ENCODE results near the genes PIK3CA, MFN1 and DNAJC19.

DNA sequence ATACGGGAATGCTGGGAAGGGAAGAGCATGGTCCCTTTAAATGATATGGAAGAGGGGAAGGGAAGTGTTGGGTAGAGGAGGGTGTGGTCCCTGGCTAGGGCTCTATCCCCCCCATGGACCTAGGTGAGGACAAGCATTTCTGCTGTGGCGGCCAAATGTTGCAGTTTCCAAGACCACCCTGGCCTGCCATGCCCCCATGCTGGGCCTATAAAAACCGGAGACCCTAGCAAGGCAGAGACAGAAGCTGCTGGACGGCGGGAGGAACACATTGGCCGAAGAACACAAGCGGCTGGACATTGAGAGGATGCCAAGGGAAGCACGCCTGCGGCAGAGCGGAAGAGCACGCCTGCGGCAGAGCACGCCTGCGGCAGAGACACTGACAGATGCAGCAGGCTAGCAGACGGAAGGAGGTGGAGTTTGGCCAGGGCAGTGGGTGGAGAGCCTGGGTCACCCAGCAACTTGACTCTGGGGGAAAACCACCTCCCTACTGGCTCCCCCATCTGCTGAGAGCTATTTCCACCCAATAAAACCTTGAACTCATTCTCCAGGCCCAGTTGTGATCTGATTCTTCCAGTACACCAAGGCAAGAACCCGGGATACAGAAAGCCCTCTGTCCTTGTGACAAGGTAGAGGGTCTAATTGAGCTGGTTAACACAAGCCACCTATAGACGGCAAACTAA lies 322.3 kb upstream of the TBL1XR1 start:
- PRO-cap: no peak
- RAMPAGE, long total RNA, 2 experiments: no peak in any of the 2 experiments

- PRO-cap: no peak
- RAMPAGE, long total RNA, 2 experiments: no peak in any of the 2 experiments
Measured at GRCh38 chr3:177591329-177591916, 394.1 kb upstream of the TBL1XR1 start.

- PRO-cap: no peak
- RAMPAGE, long total RNA, 2 experiments: no peak in any of the 2 experiments
Measured at GRCh38 chr3:177672646-177672887, 475.3 kb upstream of the TBL1XR1 start.

- PRO-cap: no peak
- RAMPAGE, long total RNA, 2 experiments: no peak in any of the 2 experiments
Measured at GRCh38 chr3:178084841-178085412, 451.3 kb upstream of the KCNMB2 start.

GRCh38 chr3:179146820-179147894 lies 1.0 kb upstream of the PIK3CA start:
- PRO-cap: no peak
- RAMPAGE, long total RNA, 2 experiments: no peak in any of the 2 experiments

DNA sequence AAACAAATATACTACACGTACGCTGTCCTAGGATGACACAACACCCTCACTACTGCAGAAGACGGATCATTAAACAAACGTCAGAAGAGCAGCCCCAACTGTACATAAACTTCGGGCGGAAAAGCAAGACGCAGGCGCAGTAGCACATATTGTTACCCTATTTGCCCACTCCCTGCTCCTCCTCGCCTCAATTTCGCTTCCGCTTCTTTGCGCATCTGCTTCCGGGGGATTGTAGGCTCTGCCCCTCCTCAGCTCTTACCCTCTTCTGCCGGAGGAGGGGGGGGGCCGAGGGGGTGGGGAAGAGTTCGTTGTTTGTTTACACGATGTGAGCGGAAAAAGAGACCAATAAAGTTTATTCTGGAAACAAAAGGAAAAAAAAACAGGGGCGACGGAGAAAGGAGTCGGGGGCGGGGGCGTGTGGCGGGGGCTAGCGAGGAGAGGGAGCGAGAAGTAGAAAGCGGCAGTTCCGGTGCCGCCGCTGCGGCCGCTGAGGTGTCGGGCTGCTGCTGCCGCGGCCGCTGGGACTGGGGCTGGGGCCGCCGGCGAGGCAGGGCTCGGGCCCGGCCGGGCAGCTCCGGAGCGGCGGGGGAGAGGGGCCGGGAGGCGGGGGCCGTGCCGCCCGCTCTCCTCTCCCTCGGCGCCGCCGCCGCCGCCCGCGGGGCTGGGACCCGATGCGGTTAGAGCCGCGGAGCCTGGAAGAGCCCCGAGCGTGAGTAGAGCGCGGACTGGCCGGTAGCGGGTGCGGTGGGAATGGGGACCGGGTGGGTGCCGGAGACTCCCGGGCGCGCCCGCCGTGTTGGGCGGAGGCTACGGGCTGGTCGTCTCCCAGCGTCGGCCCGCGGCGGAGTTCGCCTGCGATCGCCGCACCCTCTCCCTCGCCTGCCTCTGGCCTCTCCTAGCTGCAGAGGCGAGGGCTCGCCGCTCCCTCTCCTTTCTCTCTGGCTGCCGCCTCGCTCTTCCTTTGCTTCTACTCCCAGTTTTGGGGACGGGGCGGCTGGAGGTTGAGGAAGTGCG lies at the start of gene PIK3CA:
Gene PIK3CA, plus strand, starts transcription at position 463 of the 1,014 bp plus-strand sequence.
- PRO-cap: bidirectional peak, plus-strand start at position 463 of the sequence, minus-strand start at position 71 of the sequence; bidirectional peak, plus-strand start at position 898 of the sequence, minus-strand start at position 820 of the sequence
- RAMPAGE, long total RNA, 2 experiments: start-site peak on the plus strand in 2 of 2 experiments, centred at positions 276 to 643 of the sequence, 21 to 42 reads per replicate

DNA sequence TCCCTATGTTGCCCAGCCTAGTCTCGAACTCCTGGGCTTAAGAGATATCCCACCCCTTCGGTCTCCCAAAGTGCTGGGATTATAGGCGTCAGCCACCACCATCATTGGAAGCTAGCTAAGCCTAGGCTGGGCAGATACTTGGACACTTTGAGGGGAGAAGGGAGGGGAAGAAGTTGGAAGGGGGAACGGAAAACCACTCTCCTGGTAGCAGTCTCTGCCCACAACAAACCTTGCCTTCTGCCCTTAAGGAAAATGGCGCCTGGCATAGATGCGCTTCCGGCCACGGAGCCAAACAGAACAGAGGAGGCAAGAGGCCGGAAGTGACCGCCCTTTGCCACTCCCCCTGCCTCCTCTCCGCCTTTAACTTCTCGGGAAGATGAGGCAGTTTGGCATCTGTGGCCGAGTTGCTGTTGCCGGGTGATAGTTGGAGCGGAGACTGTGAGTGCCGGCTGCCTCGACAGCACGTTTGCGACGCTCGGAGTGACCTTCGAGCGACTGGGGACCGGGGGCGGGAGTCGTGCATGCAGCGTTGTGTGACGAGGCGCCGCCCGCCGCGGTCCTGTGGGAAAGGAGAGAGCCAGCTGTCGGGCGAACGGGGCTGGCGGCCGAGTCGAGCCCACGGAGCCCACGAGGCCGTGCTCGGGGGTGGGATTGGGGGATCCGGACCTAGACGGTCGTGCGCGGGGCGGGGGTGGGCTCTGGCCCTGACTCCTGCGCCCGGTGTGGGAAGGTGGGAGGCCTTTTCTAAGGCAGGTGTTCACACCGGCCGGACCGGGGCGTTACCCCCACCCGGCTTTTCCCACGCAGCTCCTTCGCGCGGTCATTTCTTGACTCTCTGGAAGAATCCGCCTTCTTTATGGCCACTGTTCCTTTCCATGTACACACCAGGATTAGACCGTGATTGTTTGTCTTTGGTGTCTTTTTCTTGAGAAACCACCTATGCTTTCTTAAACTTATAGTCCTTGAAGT lies at the start of gene MFN1:
Gene MFN1, plus strand, starts transcription at position 337 of the 969 bp plus-strand sequence.
- PRO-cap: bidirectional peak, plus-strand start at position 392 of the sequence, minus-strand start at position 149 of the sequence
- RAMPAGE, long total RNA, 2 experiments: start-site peak on the plus strand in 2 of 2 experiments, centred at positions 370 to 382 of the sequence, 1,516 to 1,984 reads per replicate

GRCh38 chr3:179588499-179589614 lies 15.6 kb downstream of the MRPL47 start:
- PRO-cap: no peak
- RAMPAGE, long total RNA, 2 experiments: no peak in any of the 2 experiments

DNA sequence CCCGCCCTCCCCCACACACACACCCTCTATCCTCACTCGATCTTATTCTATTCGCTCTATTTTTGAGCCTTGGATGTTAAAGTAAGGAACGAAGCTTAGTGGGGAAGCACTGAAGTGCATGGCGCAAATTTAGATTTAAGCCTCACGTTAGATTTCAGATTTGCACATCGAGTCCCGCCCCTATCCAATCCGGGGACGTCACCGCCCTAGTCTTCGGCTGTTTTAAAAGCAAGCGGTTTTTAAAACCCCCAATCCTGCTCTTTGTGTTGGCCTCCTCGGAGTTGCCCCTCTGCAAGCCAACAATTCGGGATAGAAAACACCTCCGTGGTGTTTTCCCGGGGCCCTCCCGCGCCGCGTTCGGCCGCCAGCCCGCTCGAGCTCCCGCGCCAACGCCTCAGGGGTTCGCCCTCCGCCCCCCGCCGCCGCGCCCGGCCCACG lies 334 bp upstream of the USP13 start:
- PRO-cap: bidirectional peak, plus-strand start at position 251 of the sequence, minus-strand start at position 137 of the sequence
- RAMPAGE, long total RNA, 2 experiments: no peak in any of the 2 experiments

DNA sequence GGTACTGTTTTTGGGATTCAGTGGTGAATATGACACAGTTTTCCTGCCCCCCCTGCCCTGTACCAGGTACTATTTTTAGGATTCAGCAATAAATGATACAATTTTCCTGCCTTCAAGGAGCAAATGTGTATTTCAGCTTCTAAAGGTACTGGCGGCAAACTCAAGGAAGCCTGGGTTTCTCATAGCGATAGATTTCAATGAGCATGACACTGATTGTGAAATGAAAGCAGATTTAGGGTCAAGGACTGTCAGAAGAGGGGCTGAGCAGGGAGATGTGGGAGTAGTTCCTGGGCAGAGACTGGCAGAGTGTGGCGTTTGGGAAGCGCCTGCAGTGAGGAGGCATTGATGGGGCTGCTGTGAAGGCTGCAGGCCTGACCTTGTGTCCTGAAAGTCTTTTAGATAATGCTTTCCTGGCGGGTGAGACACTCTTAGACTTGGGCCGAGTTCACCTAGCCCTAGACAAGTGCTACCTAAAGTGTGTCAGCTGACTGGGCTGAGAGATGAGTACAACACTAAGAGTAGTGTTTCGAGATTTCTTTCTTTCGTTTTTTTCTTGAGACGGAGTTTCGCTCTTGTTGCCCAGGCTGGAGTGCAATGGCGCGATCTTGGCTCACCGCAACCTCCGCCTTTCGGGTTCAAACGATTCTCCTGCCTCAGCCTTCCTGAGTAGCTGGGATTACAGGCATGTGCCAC lies 20.7 kb downstream of the USP13 start:
- PRO-cap: no peak
- RAMPAGE, long total RNA, 2 experiments: no peak in any of the 2 experiments

GRCh38 chr3:179721290-179721657 lies 68.4 kb downstream of the USP13 start:
- PRO-cap: no peak
- RAMPAGE, long total RNA, 2 experiments: start-site peak on the plus strand in 1 of 2 experiments, at chr3:179721401-179721579 at its widest, 45 reads per replicate

- PRO-cap: no peak
- RAMPAGE, long total RNA, 2 experiments: no peak in any of the 2 experiments
Measured at GRCh38 chr3:180478735-180479047, 123.3 kb upstream of the TTC14 start.

DNA sequence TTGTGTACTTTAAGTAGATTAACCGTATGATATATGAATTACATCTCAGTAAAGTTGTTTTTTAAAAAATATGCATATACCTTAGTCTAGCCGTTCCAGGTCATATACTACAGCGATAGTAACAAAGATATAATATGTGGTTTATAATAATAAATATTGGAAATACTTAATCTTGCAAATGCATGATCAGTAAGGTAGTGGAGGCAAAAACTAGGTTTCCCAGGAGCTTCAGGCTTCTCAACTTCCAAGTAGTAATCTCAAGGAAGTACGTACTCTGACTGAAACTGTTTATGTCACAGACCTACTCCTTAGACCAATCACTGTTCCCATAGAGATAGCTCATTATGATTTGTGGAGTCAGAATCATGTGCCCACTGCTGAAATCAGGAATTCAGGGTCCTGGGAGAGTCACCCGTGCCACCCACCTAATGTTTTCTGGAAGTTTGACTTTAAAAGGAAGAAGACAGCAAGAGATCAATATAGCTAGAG lies 41.7 kb upstream of the FXR1 start:
- PRO-cap: no peak
- RAMPAGE, long total RNA, 2 experiments: no peak in any of the 2 experiments

GRCh38 chr3:180988952-180990211 lies at the start of gene DNAJC19:
TSS of gene DNAJC19 (minus strand) at chr3:180989736.
- PRO-cap: bidirectional peak, plus-strand start at chr3:180989898, minus-strand start at chr3:180989736
- RAMPAGE, long total RNA, 2 experiments: start-site peak on the minus strand in 2 of 2 experiments, at chr3:180989654-180989751 at its widest, 3,591 to 4,192 reads per replicate

DNA sequence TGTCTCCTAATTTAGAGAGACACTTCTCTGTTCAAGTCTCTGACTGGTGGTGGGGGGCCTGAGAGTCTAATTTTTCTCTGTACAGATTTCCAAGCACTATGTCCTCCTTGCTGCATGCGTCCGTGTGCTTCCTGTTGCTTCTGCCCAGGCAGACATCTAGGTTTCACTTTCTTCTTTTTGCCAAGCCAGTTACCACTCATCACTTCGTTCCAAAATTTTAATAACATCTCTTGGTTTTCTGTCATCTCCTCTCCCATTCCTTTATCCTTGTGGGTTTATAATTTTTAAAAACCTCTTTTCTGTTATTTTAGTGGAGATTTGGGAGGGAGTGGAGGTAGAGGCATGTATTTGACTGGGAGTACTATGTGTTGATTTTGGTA lies 276.5 kb upstream of the DNAJC19 start:
- PRO-cap: no peak
- RAMPAGE, long total RNA, 2 experiments: no peak in any of the 2 experiments

DNA sequence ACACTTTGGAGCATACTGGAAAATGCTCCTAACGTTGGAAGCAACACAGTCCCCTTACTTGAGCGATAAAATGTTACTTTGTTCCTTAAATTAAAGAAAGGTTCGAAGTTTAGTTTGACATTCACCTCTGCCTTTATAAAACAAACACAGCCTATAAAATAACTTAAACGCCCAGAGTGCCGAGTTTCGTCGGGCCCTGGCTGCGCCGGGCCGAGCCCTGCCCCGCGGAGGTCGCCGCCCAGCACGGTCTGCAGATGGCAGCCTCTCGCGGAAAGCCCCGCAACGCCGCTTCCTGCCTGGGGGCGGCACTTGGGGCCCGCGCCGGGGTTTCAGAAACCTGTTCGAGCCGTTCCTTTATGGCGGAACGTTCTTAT lies 111.2 kb upstream of the ATP11B start:
- PRO-cap: no peak
- RAMPAGE, long total RNA, 2 experiments: no peak in any of the 2 experiments

- PRO-cap: no peak
- RAMPAGE, long total RNA, 2 experiments: no peak in any of the 2 experiments
Measured at GRCh38 chr3:182682511-182683279, 110.6 kb upstream of the ATP11B start.

DNA sequence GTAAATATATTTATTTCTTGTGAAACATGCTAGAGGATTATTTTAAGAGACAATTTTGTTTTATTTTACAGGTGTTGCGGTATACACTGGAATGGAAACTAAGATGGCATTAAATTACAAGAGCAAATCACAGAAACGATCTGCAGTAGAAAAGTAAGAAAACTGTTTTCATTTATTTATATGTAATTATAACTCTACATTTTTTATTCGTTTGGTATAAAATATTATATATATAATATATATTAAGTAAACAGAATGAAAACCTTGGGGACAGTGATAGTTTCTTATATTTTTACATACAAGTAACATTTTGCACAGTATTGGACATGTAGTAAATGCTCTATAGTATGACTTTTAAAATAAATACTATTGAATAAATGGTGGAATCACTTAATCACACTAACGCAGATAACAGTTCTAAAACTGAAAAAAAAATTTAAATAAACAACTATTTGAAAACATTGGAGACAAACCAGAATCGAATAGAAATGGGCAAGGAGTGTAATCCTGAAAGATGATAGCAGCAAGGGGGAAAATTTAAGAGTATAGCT lies 55.2 kb downstream of the ATP11B start:
- PRO-cap: no peak
- RAMPAGE, long total RNA, 2 experiments: no peak in any of the 2 experiments

GRCh38 chr3:182863928-182864326 lies 70.6 kb downstream of the ATP11B start:
- PRO-cap: no peak
- RAMPAGE, long total RNA, 2 experiments: no peak in any of the 2 experiments

DNA sequence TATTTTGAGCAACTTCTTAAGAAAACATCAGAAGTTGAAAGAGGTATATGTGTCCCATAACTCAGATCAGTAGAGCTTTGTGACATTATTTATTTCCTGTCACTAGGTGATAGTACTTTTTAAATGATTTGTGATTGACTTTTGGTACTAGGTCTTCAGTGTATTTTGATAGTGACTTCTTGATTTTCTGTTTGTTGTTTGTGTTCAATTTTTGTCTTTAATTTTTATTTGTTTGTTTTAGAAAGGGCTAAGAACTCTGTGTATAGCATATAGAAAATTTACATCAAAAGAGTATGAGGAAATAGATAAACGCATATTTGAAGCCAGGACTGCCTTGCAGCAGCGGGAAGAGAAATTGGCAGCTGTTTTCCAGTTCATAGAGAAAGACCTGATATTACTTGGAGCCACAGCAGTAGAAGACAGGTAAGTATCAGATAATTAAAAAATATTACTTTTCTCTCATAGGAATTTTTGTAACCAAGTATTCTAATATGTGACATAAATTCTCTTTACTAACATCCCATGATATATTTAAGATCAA lies 78.9 kb downstream of the ATP11B start:
- PRO-cap: no peak
- RAMPAGE, long total RNA, 2 experiments: no peak in any of the 2 experiments